Endodermal cell (in vitro differentiated cells): ENCODE data around the gene C12orf42.

GRCh38 chr12:100410452-100410687 lies 53.5 kb downstream of the SLC17A8 start:
- PRO-cap, result no peak

DNA sequence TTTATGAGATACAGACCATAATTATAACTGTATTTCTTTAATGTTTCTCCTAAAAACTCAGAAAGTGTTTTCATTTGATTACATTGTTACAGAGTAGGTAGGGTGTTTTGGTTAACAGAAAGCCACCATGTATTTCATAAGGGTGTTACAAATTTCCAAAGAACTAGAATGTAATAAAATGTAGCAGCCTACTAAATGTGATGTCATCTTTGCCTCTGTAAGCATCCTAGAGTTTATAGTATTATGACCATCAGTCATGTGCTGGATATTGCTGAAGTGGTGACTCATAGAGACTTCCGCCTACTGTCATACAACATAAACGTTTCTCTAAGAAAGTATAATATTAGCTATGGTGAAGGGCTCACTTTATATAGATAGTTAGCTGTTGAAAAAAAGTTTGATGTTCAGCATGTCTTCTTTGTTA lies 3.2 kb downstream of the GAS2L3 start:
- PRO-cap, result no peak

GRCh38 chr12:100577292-100578418 lies 4.2 kb downstream of the GAS2L3 start:
- PRO-cap, result no peak

GRCh38 chr12:100987836-100988241 lies 193.3 kb downstream of the ANO4 start:
- PRO-cap, result unidirectional peak, plus-strand start at chr12:100988121

DNA sequence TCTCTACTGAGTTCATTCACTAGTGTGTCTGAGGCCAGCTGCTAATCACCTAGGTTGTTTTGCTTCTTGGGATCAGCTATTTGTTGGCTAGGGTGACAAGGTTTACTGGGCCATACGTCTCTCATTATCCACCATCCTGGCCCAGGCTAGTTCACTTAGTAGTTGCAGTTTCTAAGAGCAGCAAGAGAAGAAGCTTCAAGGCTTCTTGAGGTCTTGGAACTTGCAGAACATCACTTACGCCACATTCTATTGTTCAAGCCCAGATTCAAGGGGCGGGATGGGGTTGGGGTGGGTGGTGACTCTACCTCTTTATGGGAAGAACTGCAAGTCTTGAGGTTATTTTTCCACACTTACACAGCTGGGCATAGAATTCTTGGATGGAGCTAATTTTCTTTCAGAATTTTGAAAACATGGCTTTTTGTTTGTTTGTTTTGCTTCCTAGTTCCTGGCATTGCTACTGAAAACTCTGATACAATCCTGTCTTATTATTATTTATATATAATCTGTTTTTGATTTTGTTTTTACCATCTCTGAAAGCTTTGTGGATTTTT lies 54.6 kb upstream of the MYBPC1 start:
- PRO-cap, result no peak

DNA sequence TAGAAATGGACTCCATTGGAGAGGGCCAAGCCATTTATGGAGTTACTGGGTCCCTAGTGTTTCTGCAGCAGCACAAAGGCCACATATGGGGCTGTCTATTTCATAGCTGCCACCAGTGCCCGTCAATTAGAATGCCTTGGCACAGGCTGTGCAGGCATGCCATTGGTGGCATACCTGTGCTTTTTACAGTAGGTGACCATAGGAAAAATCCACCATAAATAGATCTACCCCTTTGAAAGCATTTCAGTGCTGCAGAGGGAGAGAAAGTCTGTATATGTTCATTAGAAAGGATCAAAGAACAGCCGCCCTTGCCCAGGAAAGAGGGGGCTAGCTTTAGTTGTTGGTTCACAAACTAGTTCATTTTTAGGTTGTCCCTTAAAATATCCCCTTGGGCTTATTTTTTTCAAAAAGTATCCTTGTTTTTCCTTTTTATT lies 13.2 kb downstream of the MYBPC1 start:
- PRO-cap, result no peak

DNA sequence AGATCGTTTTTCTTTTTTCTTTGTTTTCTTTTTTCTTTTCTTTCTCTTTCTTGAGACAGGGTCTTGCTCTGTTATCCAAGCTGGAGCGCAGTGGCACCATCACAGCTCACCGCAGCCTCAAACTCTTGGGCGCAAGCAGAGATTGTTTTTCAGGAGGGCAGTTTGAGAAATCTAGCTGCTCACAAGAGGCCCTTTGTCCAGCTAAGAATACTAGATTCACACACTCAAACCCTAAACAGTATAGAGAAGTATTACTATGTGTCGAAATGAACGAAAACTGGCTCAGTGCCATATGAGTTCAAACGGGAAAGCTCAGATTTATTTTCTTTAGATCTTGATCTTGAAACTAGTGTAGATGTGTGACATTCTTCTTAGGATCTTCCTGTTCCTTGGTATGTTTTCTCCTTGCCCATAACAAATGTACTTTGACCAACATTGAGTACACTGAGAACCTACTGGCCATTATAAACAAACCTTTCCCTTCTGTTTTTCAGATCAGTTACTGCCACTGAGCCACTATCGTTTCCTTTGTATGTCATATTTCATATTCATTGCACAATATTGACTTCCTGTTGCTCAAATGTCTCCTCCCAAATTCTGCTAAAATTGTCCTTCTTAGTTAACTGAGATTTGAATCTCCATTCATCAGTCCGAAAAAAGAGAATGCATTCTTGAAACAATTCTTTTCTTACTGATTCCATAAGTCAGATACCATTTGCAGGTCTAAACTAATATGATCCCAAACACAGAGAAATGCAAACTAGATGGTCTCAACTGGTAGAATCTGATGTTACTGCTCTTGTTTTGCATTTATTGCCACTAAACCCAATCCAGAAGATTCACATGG lies 21.3 kb downstream of the MYBPC1 start:
- PRO-cap, result no peak

DNA sequence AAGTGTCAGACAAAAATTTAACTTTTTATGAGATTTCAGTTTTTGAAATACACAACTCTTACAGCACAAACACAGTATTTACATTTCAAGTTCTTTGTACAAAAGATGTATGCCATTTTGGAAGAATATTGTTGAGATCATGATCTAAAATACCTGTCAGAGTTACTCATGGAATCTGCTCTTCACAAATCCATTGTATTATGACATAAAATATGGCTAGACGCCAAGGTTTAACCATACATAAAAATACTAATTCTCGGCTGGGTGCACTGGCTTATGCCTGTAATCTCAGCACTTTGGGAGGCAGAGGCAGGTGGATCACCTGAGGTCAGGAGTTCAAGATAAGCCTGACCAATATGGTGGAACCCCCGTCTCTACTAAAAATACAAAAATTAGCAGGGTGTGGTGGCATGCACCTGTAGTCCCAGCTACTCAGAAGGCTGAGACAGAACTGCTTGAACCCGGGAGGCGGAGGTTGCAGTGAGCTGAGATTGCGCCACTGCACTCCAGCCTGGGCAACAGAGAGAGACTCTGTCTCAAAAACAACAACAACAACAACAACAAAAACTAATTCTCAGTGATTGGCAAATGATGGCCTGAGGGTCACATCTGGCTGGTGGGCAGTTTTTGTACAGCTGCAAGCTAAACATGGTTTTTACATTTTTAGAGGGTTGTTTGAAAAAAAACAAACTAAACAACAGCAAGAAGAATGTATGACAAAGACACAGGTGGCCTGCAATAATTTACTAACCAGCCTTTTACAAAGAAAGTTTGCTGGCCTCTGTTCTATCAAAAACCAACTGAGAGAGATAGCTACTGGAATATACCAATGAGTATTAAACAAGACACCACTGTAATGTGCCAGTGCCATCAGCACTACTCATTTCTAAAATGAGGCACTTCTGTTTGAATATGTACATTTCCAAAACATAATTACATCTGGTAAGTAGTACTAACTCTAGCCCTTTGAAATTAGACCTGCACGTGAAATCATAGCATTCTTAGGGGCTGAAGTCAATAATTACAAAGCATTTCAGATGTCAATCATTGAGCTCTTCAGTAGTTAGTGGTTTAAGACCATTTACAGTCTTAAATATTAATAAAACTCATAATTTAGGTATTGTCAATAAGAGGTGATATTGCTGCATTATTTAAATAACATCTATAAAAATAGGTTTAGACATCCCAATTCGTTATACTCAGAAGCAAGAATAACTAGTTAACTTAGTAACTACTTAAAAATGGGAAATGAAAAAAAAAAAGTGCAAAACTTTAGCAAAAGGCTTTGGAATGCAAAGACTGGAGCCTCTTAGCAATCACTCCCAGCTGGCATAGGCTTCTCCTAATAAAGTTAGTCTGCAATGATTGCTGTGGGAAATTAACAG lies 6.7 kb upstream of the SYCP3 start:
- PRO-cap, result no peak

GRCh38 chr12:101749348-101750109 lies 10.3 kb upstream of the SYCP3 start:
- PRO-cap, result no peak

GRCh38 chr12:101773297-101774050 lies 34.2 kb upstream of the SYCP3 start:
- PRO-cap, result no peak

DNA sequence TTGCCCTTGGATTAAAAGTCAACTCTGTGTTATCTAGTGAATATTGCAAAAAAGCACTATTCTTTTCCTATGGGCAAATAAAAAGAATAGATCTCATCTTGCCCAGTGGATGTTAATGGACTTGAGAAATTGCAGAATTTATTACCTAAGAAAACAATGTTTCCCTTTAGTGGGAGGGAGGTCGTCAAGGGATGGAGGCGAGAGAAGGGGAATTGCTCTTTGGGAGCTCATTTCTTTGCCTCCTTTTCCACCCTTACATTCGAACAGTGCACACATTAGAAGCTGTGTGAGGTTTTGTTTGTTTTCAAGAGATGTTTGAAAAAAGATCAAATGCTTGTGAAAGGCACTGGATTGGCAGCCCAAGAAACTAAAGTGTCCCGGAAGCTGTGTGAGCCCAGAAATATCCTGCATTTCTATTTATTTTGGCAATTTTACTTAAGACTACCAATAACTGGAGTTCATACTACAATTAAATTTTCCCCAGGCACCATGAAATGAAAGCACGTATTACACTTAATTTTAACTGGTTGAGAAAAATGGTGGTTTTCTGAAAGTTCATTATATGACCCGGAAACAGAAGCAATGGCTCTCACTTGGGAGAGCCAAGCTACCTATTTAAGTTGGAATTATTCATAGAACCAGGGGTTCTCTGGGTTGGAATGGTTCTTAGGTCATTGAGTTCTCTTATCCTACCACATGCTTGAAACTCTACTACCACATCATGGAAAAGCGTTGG lies 66.9 kb downstream of the IGF1 start:
- PRO-cap, result no peak

- PRO-cap, result no peak
These were observed 55.1 kb downstream of the IGF1 start for GRCh38 chr12:102425211-102425633.

DNA sequence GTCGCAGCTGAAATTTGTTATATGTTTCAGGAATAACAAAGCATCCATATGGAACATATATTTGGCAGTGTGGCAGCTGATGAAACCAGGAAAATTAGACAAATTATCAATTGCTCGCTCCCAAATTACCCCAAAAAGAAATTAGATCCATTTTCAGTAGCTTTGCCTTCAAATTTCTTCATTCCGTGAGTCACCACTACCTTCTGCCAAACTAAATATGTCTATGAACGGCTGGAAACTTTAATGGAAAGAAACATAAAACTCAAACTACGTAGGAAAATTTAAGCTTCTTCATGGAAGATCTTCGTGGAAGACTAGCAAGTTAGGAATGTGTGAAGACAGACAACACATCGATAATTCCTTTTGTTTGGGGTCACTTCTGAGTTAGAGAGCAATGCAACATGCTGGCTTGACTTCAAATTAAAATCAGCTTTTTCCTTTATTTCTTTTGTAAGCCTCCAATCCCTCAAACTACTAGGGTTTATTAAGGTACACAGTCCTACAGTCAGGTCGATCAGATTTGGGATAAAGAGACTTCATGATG lies 17.2 kb downstream of the IGF1 start:
- PRO-cap, result no peak

DNA sequence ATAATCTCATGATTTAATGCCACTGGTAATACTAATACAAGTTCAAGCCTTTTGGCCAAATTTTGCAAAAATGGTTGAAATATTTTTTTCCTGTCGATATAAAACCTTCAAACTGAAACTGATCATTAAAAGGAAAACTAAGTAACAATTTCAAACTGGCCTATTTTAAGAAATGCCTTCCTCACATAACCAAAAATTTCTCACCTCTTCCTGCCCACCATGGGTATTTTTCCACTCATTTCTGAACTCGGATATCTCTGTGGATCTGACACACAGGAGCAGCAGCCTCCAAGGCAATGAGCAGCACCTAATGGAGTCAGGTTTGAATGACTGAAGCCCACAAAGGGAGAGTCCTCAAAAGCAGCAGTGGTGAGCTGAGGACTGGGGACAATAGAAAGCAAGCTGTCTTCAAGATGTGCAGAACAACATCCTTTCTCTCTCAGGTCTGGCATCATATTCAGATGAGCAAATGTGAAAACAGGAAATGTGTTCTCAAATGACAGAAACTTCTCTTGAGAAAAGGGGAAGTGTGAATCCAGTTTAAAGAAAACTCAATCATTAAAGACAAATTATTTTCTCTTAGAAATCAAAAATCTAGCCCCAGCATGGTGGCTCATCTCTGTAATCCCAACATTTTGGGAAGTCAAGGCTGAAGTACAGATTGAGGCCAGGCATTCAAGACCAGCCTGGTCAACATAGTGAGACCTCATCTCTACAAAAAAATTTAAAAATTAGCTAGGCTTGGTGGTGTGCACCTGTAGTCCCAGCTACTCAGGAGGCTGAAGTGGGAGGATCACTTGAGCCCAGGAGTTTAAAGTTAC lies 54.3 kb downstream of the C12orf42 start:
- PRO-cap, result no peak

GRCh38 chr12:103495072-103496232 lies at the start of gene C12orf42:
Gene C12orf42 (minus strand): TSS chr12:103495968.
- PRO-cap, result no peak

DNA sequence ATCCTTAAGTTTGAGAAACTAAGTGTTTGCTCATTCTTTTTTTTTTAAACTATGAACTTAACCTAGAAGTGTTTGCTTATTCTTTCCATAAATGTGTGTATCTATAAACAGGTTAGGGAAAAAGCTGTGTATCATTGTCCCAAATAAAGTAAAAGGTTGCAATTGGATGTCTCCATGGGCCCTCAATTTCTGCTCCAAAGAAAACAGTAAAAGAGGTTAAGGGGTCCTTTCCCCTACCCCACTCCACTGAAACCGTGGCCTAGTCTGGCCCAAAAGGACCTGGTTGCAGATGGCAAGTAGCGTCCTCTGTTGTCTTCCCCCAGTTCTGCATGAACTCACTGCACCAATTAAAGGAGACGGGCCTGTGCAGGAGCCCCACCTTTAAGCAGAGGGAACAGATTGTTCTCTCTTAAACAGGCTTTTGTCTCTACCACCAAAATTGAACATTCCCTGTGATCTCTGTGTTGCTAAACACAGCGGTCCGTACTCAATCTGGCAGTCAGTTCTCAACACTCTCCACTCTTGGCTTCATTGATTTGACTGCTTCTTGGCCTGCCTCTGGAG lies 7.7 kb upstream of the NT5DC3 start:
- PRO-cap, result no peak

DNA sequence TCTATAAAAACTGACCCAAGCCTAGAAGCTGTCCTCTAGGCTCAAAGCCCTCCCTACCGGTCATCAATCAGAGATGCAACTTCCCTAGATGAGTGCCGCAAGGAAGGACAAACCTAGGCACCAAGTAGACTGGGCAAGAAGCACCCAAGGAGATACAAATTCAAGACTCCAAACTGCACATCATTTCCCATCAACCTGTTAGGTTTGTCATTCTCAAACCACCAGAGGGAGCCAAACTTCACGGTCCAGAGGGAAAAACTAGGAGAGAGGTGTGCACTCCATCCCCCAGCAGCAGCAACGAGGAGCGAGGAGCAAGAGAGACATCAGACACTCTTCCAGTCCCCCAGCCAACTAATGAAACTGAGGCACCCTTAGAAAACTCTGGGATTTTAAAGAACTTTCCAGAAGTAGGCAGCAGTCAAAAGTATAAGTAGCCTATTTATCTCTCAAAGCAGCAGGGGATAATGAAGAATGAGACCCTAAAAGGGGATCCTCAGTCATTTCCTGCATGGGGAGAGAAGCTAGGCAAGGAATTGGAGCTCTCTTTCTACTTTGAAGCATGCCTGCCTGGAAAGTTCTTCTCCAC lies 37.0 kb upstream of the NT5DC3 start:
- PRO-cap, result no peak

- PRO-cap, result no peak
These were observed 3.2 kb downstream of the HSP90B1 start for GRCh38 chr12:103933443-103933765.

DNA sequence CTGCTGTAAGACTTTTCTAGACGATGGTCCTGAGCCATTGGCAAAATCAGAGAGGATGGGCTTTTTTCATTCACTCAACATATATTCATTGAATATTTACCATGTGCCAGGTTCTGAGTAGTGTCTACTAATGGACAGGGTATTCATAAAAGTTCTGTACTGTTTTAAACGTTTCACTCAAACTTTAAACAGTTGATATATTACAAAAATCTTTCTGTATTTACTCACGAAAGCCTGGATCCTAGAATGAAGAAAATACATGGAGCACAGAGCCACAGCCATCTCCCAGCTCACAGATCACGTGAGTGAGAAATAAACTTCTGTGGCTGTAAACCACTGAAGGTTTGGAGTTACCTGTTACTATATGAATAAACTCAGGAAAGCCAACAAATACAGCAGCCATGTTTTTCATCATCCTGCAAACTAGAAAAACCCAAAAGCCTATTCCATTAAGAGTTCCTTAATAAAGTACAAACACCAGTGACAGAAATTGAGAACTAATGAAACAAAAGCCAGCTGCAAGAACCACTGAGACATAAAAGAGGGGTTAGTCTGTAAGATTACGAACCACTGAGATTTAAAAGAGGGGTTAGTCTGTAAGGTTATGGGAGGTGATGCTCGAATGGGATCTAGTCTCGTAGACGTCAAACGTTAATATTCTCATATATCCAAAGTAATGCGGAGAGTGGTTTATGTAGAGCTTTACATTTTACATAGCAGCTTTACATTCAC lies 820 bp upstream of the TDG start:
- PRO-cap, result no peak

- PRO-cap, result bidirectional peak, plus-strand start at chr12:104137418, minus-strand start at chr12:104137332
These were observed 959 bp downstream of the NFYB start for GRCh38 chr12:104137037-104137465.